LUHMES (cell line): ENCODE results near the gene UCHL1.

DNA sequence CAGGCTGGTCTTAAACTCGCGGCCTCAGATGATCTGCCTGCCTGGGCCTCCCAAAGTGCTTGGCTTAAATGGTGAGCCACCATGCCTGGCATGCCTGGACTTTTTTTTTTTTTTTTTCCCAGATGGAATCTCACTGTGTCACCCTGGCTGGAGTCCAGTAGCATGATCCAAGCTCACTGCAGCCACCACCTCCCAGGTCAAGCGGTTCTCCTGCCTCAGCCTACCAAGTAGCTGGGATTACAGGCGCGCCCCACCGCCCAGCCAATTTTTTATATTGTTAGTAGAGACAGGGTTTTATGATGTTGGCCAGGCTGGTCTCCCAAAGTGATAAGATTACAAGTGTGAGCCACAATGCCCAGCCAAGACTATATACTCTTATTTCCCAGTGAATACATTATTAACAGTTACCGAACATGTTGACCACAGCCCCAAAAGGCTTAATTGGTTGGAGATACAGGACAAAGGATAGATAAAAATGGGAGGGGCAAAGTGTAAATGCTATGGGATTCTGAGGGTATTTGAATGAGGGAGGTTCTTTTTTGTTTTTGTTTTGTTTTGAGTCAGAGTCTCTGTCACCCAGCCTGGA lies 8.5 kb downstream of the UBE2K start:
- PRO-cap, result no peak

DNA sequence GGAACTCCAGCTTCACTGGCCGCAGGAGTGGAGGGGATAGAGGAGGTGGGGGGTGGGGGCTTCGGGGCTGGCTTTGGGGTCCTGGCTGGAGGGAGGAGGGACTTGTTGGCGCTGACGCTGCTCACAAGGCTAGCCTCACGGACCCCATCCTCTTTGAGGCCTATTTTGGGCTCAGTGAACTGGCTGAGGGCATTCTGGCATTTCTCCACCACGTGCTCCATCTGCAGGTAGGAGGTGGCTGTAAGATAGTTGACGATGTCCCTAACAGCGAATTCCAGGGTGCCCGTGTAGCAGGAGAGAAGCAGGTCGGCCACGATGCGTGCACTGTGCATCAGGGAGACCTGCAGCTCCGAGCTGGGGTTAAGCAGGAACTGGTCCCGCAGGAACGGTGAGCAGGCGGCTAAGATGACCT lies 73.0 kb downstream of the UBE2K start:
- PRO-cap, result no peak

- PRO-cap, result bidirectional peak, plus-strand start at chr4:40057507, minus-strand start at chr4:40057225; bidirectional peak, plus-strand start at chr4:40058060, minus-strand start at chr4:40057962
These were observed 790 bp downstream of the N4BP2 start for GRCh38 chr4:40057105-40058175.

- PRO-cap, result no peak
These were observed 23.2 kb upstream of the RHOH start for GRCh38 chr4:40173552-40174090.

DNA sequence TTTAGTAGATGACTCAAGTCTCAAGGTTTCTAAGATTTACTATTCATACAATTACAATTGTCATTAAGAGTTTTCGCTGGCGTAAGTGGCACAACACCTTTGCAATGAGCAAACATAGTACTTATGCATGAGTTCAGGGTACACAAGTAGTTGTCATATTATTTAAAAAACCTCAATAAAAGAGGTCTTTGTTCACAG lies 4.5 kb upstream of the RHOH start:
- PRO-cap, result no peak

GRCh38 chr4:40363449-40363944 lies 28.4 kb downstream of the CHRNA9 start:
- PRO-cap, result no peak

DNA sequence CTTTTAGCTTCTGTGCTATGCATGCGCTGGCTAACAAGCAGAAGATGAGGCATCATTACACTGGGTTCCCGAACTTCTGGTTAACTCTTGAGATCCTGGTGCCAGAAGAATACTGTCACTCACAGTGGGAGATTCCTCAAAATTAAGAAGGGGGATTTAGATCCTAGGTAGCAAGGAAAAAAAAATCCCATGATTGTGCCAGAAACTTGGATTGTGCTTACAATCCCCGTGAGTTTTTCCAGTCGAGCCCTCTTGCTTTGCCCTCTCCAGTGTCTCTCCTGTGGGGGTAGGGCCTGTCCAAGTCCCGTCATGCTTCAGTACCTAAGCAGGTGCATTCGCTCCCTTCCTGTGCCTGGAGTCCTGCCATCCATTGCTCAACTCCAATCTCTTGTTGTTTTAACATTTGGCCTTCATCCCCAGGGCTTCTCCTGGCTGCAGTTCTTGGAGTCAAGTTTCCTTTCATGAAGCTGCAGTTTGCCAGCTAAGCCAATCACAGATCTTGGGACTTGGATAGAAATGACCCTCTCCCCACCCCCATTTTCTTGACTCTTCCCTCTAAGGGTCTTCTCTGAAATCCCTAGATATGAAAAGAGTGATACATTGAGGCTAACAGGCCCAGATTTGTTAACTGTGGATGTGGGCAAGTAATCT lies 60.6 kb downstream of the CHRNA9 start:
- PRO-cap, result no peak

- PRO-cap, result no peak
These were observed 123.4 kb downstream of the CHRNA9 start for GRCh38 chr4:40458442-40459108.

DNA sequence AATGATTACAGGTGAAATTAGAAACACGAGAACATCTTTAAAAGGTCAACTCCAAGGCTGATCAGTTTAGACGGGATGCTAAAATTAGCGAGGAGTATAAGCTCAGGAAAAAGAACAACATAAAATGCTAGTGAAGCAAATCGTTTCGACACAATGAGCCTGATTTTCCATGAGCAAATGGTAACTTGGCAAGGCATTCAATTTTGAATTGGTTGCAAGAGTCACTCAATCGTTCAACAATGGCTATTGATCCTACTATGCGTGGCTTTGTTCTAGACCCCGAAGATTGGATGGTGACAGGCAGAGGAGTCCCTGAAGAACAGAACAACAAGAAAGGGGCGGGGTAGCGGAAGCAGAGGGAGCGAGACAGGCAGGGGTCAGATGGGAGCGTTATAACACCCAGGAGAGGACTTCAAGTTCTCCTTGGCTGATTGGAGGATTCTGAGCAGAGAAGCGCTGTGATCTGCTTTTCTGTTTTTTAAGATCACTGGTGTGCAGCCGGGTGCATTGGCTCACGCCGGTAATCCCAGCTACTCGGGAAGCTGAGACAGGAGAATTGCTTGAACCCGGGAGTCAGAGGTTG lies 146.5 kb downstream of the RBM47 start:
- PRO-cap, result no peak

DNA sequence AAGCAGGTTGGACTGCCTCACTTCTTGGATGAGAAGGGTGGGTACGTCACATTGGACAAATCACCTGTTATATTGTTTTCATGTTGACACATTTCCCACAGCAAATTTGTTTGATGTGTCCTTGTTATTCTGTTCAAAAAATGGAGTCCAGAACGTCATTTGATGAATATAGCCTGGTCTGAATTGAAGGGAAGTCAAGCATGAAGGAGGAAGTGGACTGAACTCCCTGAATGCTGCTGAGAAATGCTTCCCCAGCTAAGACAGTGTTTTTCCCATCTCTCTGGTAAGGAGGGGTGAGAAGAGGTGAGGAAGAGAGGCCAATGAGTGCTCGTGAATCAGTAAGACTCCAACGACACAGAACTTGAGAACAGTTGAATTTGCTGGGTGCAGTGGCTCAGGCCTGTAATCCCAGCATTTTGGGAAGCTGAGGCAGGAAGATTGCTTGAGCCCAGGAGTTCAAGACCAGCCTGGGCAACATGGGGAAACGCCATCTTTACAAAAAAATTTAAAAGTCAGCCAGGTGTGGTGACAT lies 127.4 kb downstream of the RBM47 start:
- PRO-cap, result no peak

DNA sequence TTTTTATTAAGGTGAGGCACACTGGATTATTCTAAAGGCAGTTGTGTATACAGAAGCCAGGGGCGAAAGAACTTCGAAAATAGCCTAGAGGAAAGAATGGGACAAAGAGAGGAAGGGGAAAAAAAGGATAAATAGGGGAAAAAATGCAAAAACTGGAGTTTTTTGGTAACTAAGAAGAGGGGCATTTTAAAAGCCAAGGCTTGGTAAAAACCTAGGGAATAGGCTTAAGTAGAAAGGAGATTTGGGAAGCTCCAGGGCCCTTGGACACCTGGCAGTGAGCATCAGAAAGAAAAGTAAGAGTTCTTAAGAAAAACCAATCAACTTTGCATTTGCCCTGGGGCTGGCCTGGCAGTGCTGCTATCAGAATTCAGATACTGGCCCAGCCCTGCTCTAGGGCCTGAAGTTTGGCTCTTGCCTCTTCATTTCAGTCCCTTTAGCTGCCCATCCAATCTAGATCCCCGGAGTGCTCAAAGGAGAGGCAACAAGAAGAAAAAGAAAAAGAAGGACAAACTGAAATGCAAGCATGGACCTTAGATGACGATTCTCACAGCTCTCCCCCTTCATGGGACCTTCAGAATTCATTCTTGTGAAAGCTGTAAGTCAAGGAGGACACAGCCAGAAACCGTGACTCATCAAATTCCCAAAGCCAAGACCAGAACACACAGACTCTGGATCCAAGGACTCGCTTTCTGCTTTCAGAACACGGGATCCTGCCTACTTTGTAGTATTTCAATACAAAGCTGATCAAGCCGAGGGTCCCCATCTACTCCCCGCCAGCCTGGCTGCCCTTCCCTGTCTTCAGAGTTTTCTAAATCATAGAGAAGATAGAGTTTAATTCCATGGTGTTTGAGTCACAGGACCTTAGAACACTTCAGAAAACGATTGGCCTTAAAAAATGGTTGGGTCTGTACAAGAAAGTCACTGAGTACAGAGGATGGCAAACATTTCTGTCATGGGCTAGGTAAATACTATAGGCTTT lies 103.8 kb downstream of the RBM47 start:
- PRO-cap, result no peak

GRCh38 chr4:40590409-40590608 lies 39.4 kb downstream of the RBM47 start:
- PRO-cap, result no peak

GRCh38 chr4:40918407-40918875 lies 168.7 kb downstream of the NSUN7 start:
- PRO-cap, result no peak

GRCh38 chr4:40963260-40963490 lies 213.4 kb downstream of the NSUN7 start:
- PRO-cap, result no peak

GRCh38 chr4:40998588-40999013 lies 215.7 kb downstream of the APBB2 start:
- PRO-cap, result no peak

GRCh38 chr4:41146644-41147479 lies 67.5 kb downstream of the APBB2 start:
- PRO-cap, result no peak

GRCh38 chr4:41256559-41257083 lies at the start of gene UCHL1:
Gene UCHL1, plus strand, starts transcription at chr4:41256928.
- PRO-cap, result bidirectional peak, plus-strand start at chr4:41256928, minus-strand start at chr4:41256708

DNA sequence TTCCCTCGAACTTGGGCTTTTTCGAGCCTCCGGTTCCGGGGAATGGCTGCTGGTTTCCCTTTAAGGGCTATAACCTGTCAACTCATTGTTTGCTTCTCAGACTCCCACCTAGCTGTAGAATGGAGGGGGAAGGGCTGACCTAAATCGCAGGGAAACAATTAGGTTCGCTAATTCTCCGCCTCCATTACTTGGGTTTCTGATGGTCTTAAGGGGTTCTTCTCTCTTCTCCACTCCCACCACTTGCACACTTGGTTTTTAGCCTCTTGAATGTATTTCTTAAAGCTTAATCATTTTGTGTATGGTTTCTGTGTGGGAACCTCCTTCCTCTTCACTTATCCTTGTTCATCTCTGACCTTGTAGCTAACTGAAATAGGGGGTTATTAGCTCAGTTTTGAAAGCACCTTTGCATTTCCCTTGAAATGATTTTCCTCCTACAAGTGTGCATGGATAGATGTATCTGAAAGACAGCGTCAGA lies 1.3 kb downstream of the UCHL1 start:
- PRO-cap, result no peak

DNA sequence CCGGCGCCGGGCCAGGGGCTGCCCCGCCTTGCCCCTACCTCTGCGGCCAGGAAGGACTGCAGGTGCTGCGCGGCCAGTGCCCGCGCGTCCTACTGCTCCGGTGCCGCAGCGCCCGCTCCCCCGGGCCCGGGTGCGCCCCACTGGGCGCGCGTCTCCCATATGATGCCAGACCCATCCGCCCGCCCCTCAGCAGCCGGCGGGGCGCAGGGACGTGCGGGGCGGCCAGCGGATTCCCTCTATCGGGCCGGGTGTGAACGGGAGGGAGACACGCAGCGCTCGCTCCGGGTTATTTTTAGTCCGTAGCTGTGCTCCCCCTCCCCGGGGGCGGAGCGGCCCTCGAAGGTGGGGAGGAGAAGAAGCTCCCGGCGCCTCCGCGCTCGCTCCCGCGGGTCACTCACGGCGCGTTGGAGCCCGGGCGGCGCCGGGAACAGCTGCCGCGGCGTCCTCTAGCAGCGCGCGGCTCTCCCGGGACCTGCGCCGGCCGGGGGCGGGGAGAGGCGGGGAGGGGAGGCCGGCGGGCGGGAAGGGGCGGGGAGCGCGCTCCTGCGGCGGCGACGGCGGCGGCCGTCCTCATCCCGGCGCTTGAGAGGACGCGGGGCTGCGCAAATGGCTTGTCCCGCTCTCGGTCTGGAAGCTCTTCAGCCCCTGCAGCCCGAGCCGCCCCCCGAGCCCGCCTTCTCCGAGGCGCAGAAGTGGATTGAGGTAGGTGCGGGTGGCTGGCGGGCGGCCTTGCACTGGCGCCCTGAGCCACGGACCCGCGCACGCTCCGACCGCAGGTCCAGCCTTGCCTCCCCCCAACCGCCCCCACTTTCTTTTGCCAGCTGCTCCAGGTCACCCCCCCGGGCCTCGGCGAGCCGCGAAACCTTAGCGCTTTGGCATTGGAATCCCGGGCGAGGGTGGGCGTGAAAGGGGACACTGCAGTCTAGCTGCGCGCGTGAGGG lies 103.8 kb downstream of the UCHL1 start:
- PRO-cap, result unidirectional peak, plus-strand start at position 572 of the sequence

GRCh38 chr4:41375342-41376077 lies 118.8 kb downstream of the UCHL1 start:
- PRO-cap, result no peak